Skeletal muscle tissue (tissue), 7 donors: Measurements from ENCODE around the gene HS3ST3A1.

GRCh38 chr17:10791687-10792564, 12.0 kb downstream of the TMEM238L start:
- PRO-cap, 3 experiments, result no peak in any of the 3 experiments
- RAMPAGE, long total RNA, result no peak
- RRBS, 2 experiments, result no CpG with 5 or more reads among the region's 15 CpGs

DNA sequence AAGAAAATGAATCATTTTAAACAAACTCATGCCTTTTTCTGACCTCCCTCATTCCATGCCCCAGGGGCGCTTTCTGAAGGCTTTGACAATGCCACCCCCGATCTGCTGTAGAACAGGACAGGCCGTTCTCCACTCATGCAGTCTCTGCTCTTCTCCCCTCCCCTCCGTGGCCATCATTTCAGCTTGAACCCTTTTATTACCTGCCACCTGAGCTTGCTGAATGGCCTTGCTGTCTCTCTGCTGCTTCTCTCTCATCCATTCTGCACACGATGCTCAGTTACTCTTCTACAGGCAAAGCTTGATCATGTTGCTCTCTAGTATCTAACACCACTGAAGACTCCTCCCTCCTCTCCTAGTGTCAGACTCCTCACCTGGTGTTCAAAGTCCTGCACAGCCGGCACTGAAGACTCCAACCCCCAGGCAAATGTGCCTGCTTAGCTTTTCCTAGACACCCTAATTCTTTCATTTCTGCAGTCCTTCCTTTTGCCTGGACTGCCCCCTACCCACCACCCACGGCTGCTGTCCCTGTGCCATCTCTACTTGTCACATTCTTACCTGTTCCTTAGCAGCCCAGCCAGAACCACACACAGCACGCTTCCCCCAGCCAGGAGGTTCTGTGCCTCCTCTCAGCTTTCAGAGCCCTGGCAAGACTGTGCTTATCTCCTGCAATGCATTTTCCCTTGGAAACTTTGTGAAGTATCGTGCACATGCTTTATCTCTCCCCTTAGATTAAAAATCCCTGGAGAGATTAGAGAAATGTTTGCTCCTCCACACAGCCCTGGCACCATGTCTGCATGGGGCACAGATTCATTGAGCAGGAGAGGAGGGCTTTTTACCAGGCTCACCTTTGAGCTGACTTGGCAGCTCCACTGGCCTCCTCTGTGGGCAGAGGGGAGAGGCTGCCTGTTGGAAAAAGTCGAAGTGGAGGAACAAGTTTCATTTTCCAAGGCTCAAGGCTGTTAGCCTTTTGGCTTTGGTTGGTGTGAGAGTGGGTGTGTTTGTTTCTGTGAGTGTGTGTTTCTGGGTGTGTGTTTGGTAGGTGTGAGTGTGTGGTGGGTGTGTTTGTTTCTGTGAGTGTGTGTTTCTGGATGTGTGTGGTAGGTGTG, 5.9 kb downstream of the TMEM238L start:
- PRO-cap, 3 experiments, result no peak in any of the 3 experiments
- RAMPAGE, long total RNA, result no peak
- RRBS, 2 experiments, result no CpG with 5 or more reads among the region's 10 CpGs

GRCh38 chr17:12040438-12040924, 19.8 kb downstream of the MAP2K4 start:
- PRO-cap, 3 experiments, result no peak in any of the 3 experiments
- RAMPAGE, long total RNA, result no peak
- RRBS, 2 experiments, result no CpG with 5 or more reads among the region's 3 CpGs

DNA sequence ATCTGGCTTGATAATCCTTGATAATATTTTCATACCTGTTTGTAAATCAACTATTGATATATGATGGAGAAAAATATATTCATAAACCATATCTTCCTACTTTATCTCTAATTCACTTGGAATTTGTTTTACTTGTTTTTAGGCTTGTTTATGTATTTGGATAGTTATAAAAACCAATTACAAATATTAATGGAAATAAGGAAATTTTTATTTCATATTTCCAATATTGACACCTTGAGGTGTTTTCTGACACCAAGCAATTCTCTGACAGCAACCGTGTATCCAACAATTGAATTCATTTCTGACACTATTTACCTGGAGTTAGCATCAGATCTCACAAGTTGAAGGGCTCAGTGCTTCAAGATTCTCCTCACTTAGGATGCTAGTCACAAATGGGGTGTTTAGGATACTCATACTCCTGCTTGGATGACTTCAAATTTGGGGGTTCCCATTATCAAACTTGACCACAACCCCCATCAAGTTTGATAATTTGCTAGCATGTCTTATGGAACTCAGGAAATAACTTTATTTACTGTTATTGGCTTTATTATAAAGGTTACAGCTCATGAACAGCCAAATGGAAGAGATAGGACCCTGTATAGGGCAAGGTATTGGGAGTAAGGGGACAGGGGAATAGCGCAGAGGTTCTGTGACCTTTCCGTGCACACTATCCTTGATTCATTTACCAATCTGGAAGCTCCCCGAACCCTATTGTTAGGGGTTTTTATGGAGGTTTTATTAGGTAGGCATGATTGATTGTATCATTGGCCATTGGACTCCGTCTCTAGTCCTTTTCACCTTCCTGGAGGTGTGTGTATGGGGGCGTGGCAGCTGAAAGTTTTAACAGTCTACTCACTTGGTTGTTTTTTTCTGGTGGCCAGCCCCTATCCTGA, 22.7 kb downstream of the MAP2K4 start:
- PRO-cap, 3 experiments, result no peak in any of the 3 experiments
- RAMPAGE, long total RNA, result no peak
- RRBS, 2 experiments, result no CpG with 5 or more reads among the region's 6 CpGs

DNA sequence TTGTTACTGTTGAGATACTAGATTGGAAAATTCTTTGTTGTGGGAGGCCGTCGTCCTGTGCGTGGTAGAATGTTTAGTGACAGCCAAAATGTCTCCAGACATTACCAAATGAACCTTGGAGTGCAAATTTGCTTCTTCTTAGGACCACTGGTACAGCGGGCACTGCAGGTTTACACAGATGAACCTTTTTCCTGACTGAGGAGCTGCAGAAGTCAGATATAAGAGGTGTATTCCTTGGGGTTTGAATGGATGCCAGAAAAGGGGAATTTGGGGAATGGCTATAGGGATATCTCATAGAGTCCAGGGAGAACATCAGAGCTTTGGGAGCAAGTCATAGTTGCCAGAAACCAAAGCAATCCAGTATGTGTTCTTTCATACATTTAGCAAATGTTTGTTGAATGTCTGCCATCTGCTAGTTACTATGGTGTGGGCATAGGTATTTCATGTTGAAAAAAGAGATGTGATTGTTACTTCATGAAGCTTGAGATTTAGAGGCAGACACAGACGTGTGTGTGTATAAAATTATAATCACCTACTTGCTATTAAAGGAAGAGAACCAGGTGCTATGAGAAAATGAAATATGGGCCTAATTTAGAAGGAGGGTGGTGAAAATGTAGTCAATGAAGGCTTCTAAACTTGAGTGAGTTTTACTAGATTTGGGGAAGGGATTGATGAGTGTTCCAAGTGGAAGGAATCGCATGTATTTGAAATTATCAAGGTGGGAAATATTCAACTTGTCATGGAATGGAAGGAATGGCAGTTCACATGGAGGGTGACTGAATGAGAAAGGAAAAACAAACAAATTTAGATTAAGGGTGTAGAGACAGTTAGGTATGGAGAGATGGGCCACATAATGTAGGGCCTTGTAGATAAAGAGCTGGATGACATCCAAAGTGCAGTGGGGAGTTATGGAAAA, 47.0 kb downstream of the MAP2K4 start:
- PRO-cap, 3 experiments, result no peak in any of the 3 experiments
- RAMPAGE, long total RNA, result no peak
- RRBS, 2 experiments, result no CpG with 5 or more reads among the region's 6 CpGs

GRCh38 chr17:13223074-13223616, 205.3 kb upstream of the ELAC2 start:
- PRO-cap, 3 experiments, result no peak in any of the 3 experiments
- RAMPAGE, long total RNA, result no peak
- RRBS, 2 experiments, result no CpG with 5 or more reads among the region's 3 CpGs

DNA sequence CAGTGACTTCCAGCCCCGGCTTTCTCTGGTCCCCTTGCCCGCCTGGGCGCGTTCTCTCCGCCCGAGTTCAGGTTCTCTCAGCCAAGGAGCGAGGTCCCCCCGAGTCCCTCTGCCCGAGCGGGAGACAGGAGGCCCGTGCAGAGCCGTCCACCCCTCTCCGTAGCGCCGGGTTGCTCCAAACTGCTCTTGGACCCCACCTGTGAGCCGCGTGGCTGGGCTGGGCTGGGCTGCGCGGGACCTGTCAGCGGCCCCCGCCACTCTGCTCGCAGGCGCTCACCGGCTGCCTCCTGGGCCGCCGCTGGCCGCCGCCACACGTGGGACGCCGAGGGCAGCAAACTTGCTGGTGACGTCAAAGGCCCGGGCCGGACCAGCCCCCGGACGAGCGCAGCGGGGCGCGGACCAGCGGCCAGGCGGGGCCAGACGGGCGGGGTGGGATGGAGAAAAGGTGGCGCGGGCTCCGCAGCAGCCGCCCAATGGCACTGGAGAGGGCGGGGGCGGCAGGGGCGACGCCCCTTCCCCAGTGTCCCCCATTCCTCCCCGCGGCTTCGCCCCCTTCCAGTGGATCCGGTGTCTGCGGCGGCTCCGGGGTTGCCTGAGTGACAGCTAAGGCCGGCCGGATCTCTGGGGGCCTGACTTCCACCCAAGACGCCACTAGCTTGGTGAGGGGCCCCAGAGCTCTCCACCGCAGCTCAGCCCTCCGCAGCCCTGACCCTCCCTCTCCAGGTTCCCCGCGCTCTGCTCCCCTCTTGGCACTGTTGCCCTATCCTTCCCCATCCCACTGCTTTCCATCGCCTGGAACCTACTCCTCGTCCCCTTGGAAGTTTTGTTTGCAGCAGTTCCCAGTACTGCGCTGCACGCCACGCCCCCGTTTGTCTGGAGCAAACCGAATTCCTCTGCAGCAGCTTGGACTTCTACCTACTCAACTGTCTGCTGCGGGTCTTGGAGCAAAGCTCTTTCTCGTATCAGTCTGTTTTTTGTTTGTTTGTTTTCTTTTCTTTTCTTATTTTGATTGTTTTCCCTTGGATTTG, at the start of gene HS3ST3A1:
TSS of gene HS3ST3A1 (minus strand) at position 303 of the 1,028 bp plus-strand sequence.
- PRO-cap, 3 experiments, result peak in 2 of 3 experiments; most common plus-strand start position 419 of the sequence (in 1); most common minus-strand start position 300 of the sequence (in 1)
- RAMPAGE, long total RNA, result no peak
- RRBS, 2 experiments, result 1 to 4% methylated on average over 9 of the region's 75 CpGs

GRCh38 chr17:14070204-14070898, 1.0 kb downstream of the COX10 start:
- PRO-cap, 3 experiments, result no peak in any of the 3 experiments
- RAMPAGE, long total RNA, result no peak
- RRBS, 2 experiments, result no CpG with 5 or more reads among the region's 6 CpGs

DNA sequence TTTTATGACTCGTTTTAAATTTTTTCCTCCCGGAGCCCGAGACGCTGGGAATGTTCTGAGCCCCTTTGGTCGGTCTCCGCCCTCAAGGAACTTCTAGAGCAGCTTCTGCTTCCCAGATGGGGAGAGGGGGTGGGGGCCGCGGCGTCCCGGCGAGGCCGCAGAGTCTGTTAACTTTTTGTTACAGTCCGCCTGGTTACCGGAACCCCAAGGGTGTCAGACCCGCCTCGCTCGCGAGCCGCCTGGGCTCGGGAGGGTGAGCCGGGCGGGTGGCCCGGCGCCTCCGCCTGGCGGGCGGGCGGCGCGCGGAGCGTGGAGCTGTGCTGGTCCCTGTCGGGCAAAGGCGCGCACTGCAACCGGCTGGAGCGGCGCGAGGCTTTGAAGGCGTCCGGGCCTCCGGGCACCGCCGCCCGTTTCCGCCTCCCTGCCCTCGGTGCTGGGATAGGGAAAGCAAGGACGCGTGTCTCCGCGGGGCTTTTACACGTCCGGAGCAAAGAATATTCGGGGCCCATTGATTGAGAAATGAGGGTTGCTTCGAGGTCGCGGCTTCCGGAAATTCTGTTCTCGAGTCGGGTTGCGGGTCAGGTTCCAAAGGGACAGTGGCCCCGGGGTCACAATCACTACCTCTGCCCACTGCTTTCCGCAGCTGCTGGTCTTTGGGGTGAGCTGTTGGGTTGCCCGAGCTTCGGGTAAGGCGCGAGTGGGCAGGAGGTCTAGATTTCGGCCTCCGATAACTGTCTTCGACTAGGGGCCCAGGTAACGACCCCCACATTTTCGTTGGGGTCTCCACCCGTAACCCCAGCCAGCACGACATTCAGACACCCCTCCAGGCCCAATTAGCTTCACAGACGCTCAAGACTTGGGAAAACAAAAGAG, 1.8 kb downstream of the HS3ST3B1 start:
- PRO-cap, 3 experiments, result peak in 1 of 3 experiments; most common minus-strand start position 349 of the sequence (in 1)
- RAMPAGE, long total RNA, result no peak
- RRBS, 2 experiments, result 2 to 3% methylated on average over 49 to 50 of the region's 75 CpGs

GRCh38 chr17:14303333-14304120, 2.6 kb downstream of the HS3ST3B1 start:
- PRO-cap, 3 experiments, result no peak in any of the 3 experiments
- RAMPAGE, long total RNA, result no peak
- RRBS, 2 experiments, result no CpG with 5 or more reads among the region's 42 CpGs

DNA sequence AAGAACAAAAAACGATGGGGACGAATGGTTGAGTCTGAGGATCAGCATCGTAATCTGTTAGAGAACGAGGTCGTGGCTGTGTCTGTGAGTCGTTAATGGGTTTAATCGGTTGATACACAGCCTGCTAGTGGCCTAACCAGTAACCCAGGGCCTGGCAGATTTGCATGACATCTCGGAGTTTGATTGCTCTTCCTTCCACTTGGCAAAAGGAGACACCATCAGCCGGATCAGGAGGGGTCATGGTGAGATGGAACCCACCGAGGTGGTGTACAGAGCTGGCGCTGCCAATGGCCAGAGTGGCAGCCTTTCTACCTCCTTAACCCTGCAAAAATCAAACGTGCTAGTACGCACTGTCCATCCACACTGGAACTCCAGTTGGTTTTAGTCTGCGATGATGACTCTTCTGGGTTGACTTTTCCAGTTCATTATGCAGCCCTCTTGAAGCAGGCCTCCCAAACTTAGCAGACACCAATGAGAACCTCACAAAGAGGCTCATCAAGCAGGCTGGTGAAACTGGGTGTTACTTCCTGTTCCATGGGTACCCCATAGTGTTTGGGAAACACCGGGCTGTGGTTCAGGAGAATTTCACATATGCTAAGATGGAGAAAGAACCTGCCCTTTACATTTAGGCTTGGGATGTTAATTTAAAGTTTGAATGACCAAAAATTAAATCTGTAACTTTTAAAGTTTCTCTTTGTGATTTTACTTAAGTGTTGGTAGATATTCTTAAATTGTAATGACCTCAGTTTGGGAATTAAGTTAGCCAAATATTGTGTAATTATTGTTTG, 4.1 kb downstream of the HS3ST3B1 start:
- PRO-cap, 3 experiments, result no peak in any of the 3 experiments
- RAMPAGE, long total RNA, result no peak
- RRBS, 2 experiments, result no CpG with 5 or more reads among the region's 15 CpGs

DNA sequence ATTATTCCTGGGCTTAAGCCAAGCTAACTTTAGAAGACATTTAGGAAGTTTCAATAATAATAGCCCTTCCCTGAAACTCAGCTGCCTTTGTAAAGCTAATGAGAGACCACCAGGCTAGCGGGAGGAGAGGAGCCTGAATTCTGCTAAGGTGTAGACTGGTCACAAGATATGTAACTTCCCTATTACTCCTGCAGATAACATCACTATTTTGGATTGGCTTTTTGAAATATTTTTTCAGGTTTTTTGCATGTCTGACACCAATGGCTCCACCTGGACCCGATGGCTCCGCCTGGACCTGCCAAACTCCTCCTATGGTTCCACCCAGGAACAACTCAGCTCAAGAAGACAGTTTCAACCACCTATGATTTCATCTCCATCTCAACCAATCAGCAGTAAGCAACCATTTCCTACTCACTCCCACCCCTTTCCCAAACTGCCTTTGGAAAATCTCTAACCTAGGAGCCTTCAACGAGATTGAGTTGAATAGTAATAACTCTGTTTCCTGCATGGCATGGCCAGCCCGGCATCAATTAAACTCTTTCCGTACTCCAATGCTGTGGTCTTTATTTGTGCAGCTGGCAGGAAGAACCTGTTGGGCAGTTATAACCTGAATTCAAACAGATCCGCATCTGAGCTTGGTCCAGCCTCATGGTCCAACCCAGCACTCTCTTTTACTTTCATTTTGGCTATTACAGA, 225.2 kb downstream of the HS3ST3B1 start:
- PRO-cap, 3 experiments, result no peak in any of the 3 experiments
- RAMPAGE, long total RNA, result no peak
- RRBS, 2 experiments, result no CpG with 5 or more reads among the region's 7 CpGs

GRCh38 chr17:15351787-15352436, 10.5 kb upstream of the TEKT3 start:
- PRO-cap, 3 experiments, result peak in 1 of 3 experiments; most common plus-strand start chr17:15352246 (in 1); most common minus-strand start chr17:15352112 (in 1)
- RAMPAGE, long total RNA, result no peak
- RRBS, 2 experiments, result no CpG with 5 or more reads among the region's 3 CpGs

GRCh38 chr17:15384121-15384720, 42.8 kb upstream of the TEKT3 start:
- PRO-cap, 3 experiments, result peak in 2 of 3 experiments; most common plus-strand start chr17:15384347 (in 1)
- RAMPAGE, long total RNA, result no peak
- RRBS, 2 experiments, result no CpG with 5 or more reads among the region's 9 CpGs

- PRO-cap, 3 experiments, result no peak in any of the 3 experiments
- RAMPAGE, long total RNA, result no peak
- RRBS, 2 experiments, result no CpG with 5 or more reads among the region's 5 CpGs
Observed at GRCh38 chr17:15622282-15622648, 2.8 kb upstream of the FBXW10B start.

DNA sequence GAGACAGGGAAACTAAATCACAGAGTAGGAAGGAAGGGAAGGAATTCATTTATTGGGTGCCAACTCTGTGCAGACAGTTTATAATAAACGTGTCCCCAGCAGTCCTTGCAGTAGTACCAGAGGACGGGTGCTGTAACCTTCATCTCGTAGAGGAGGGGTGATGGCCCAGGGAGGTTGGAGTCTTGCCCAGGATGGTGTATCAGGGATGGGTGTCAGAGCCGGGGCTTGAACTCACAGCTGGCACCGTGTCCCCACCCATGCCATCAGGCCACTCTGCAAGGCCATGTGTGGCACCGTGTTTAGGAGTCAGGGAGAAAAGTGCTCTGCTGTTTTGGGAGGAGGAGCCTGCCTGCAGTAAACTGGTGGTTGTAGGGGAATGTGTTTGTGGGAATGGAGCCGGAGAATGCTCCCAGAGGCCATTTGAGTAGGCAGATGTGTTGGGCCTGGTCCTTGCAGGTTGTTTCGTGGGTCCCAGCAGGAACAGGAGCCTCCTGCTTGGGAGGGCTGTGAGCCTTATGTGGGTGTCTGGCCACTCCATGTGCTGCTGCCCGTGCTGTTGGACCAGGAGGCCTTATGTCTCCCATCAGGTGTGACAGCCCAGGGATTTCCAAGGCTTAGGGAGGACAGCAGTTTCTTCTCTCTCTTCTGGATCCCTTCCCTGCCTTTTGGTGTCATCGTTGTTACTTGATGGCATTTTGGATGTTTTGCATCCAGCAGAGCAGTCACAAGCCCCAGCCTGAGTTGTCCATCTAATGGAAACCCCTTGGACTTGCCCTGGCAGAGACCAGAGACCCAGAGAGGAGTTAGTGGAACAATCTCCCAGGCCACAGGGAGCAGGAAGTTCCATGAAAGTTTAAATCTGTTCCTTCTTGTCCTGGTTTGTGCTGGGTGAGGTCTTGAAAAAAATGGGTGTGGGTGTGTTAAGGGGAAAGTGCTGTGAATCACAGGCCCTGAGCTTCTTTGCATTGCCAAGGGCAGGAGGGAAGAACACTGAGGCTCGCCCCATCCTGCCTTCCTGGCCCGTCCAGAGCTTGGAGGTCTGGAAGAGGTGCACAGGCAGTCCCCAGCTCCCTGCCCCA, 2.0 kb downstream of the ADORA2B start:
- PRO-cap, 3 experiments, result peak in 1 of 3 experiments; most common plus-strand start position 965 of the sequence (in 1)
- RAMPAGE, long total RNA, result no peak
- RRBS, 2 experiments, result no CpG with 5 or more reads among the region's 12 CpGs

GRCh38 chr17:16061502-16062224, 62.0 kb downstream of the TTC19 start:
- PRO-cap, 3 experiments, result no peak in any of the 3 experiments
- RAMPAGE, long total RNA, result no peak
- RRBS, 2 experiments, result no CpG with 5 or more reads among the region's 3 CpGs

- PRO-cap, 3 experiments, result no peak in any of the 3 experiments
- RAMPAGE, long total RNA, result no peak
- RRBS, 2 experiments, result no CpG with 5 or more reads among the region's 6 CpGs
Observed at GRCh38 chr17:16129199-16129985, 85.9 kb downstream of the NCOR1 start.

DNA sequence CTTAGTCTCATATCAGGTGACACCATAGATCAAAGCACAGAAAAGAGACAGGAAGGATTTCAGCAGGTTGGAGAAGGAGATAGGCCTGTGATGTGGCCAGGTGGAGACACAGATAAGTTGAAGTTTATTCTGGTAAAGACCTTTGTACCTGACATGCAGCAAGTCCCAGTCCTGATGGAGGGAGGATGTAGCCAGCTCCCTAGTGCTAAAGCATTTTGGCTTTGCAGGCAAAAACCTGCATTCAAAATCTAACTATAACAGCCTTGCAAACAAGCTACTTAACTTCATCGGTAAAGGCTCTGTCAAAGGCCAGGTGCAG, 54.9 kb downstream of the CENPV start:
- PRO-cap, 3 experiments, result no peak in any of the 3 experiments
- RAMPAGE, long total RNA, result no peak
- RRBS, 2 experiments, result no CpG with 5 or more reads among the region's 1 CpG

- PRO-cap, 3 experiments, result peak in 1 of 3 experiments; most common minus-strand start chr17:16374329 (in 1)
- RAMPAGE, long total RNA, result no peak
- RRBS, 2 experiments, result no CpG with 5 or more reads among the region's 8 CpGs
Observed at GRCh38 chr17:16374123-16374634, 6.7 kb upstream of the UBB start.